Sigmoid colon (tissue), 4 donors: ENCODE data around the genes PPP1R9B and TMEM92.

DNA sequence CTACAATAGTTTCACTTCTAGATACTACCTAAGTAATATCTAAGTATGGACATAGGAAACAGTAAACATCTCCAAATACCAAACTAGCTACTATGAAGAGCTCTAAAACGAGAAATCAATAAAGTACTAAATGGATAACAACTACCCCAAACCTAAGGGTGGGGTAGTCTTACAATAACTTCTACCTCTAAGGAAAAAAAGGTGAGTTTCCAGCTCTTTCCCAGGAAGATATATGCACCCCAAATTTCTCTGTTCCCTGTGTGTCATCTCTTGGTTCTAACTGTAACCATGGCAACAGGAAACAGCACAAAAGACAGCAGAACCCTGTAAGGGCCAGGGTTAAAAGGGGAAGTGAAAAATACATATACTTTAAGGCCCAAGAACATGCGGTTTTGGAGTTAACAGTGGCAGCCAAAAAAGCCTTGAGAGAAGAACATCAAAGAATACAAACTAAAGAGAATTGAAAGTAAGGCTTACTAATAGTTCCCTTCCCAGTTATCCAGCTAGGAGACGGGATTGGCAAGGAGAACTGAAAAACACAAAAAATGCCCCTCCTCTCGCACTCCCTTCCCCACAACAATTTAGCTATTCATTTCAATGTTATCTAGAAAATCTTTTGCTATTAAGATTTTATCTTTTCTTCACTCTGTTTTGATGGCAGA lies 1.7 kb downstream of the SPOP start:
- PRO-cap: no peak
- RAMPAGE, long total RNA, 4 experiments: no peak in any of the 4 experiments

- PRO-cap: no peak
- RAMPAGE, long total RNA, 4 experiments: no peak in any of the 4 experiments
Observed at GRCh38 chr17:49730010-49730674, 22.4 kb upstream of the SLC35B1 start.

DNA sequence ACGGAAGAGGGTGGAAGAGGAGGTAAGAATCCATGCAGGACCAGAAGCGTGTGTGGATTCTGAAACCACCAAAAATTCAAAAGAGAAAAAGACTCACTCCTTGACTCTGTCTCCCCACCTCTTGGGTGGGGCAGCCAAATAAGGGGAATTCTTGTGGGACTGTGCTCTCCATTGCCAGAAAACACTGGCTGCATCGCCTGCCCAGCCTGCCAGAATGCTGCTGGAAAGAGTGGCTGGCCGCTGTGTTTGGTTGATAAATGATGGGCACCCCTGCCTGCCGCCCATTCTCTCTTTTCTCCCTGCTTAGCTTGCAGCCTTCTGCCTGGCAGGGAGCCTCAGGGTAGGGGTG lies 11.6 kb upstream of the KAT7 start:
- PRO-cap: no peak
- RAMPAGE, long total RNA, 4 experiments: no peak in any of the 4 experiments

DNA sequence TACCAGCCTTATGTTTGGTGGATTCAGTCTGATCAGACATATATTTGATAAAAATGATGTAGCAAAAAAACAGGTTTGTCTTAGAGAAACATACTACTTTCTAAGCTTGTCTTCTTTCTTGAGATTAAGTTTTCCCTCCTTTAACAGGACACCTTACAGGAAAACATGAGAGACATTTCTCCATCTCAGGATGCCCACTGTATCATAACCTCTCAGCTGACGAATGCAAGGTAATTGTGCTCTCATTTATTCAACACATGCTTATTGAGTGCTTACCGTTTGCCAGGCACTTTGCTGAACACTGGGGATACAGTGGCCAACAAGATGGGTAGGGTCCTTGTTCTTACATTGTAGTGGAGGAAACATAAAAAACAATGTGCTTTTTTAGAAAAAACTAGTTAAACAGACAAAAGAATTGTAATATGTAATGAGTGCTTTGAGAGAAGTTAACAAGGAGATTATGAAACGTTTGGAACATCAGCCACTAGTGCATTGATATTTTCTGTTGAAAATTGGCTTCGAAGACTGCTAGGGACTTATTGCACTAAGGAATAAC lies 16.8 kb downstream of the KAT7 start:
- PRO-cap: no peak
- RAMPAGE, long total RNA, 4 experiments: no peak in any of the 4 experiments

DNA sequence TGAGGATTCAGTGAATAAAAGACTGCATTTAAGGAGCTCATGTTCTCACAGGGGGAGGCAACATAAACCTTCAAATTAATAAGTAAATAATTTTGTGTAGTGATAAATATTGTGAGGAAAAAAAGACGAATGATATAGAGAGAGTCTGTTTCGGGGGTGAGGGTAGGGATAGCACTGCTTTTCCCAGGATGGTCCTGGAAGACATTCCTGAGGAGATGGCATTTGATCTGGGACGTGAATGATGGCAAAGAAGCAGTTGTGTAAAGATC lies 18.6 kb downstream of the KAT7 start:
- PRO-cap: no peak
- RAMPAGE, long total RNA, 4 experiments: no peak in any of the 4 experiments

GRCh38 chr17:49832364-49832692 lies 15.5 kb downstream of the TAC4 start:
- PRO-cap: no peak
- RAMPAGE, long total RNA, 4 experiments: no peak in any of the 4 experiments

GRCh38 chr17:49835687-49836891 lies 11.8 kb downstream of the TAC4 start:
- PRO-cap: no peak
- RAMPAGE, long total RNA, 4 experiments: no peak in any of the 4 experiments

DNA sequence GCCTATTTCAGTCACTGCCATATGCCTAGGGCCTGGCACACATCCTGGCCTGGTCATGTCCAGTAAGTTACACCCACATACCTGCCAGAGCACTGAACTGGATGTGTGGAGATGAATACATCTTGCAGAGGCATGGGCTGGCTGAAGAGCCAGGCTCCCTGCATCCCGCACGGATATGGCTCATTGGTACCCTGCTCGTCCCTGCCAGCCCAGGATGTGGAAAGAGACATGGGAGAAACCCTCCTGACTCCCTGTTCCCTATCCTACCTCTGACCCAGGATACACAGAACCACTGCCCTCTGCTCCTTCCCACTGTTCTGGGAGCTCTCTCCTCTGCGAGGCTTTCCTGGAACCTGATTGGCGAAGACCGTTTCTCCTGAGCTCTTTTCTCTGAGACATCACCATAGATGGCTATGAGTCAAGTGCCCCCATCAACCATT lies 40.0 kb upstream of the TAC4 start:
- PRO-cap: no peak
- RAMPAGE, long total RNA, 4 experiments: no peak in any of the 4 experiments

DNA sequence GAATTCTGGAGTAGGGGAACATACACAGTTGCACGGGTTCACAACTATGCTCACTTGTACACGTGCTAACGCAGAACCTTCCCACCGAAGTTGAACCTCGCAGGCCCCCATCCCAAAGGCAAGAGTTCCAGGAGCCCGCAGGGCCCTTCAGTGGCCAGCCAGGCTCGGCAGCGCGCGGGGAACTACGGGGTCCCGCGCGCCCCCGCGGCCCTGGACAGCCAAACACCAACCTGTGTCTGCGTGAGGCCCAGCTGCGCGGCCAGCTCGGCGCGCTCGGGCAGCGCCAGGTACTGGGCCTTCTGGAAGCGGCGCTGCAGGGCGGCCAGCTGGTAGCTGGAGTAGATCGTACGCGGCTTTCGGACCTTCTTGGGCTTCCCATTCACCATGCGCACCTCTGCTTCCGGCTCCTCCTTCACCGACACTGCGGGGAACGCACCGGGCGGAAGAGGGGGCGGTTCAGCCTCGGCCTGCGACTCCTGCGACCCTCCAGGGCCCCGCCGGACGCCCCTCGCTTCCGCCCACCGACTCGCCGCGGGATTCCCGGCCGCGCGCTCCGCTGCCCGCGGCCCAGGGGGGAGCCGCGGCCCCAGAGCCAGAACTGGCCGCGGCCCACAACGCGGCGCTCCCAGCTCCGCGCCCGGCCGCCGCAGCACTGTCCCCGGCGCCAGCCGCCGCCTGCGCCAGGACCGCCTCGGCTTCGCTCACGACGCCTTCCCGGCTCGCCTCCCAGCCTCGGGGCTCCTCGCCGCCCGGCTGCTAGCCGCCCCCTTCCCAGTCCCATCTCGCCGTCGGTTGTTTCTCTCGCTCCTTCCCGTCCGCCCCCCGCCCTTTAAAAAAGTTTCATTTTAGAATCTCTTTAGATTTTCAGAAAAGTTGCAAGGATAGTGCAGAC lies 1.6 kb downstream of the DLX3 start:
- PRO-cap: no peak
- RAMPAGE, long total RNA, 4 experiments: no peak in any of the 4 experiments

DNA sequence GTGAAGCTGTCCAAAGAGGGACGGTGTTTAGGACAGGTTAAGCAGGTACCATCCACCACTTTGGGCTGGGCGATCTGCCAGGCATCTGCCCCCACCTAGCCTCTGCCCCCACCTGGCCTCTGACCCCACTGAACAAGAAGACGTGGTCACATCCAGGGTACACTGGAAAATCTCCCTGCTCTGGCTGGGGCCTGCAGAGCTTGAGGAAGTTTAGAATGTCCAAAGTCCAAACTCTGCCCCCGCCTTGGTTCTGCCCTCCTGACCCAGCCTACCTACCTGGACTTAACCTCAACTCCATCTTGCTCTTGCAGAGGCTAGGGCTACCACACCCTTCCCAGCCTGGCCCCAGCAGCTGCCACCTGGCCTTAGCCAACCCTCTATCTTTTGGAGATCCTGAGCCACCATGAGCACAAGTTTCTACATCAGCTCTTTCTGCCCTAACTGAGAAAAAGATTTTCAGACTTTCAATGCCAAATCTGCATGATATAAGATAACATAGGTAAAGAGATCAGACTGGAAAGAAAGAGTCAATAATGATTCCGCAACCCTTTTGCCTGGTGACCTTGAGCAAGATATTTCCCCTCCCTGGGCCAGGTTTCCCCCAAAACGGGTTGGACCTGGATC lies 1.8 kb downstream of the ITGA3 start:
- PRO-cap: no peak
- RAMPAGE, long total RNA, 4 experiments: no peak in any of the 4 experiments

- PRO-cap: no peak
- RAMPAGE, long total RNA, 4 experiments: no peak in any of the 4 experiments
Observed at GRCh38 chr17:50112787-50113228, 17.2 kb downstream of the SAMD14 start.

DNA sequence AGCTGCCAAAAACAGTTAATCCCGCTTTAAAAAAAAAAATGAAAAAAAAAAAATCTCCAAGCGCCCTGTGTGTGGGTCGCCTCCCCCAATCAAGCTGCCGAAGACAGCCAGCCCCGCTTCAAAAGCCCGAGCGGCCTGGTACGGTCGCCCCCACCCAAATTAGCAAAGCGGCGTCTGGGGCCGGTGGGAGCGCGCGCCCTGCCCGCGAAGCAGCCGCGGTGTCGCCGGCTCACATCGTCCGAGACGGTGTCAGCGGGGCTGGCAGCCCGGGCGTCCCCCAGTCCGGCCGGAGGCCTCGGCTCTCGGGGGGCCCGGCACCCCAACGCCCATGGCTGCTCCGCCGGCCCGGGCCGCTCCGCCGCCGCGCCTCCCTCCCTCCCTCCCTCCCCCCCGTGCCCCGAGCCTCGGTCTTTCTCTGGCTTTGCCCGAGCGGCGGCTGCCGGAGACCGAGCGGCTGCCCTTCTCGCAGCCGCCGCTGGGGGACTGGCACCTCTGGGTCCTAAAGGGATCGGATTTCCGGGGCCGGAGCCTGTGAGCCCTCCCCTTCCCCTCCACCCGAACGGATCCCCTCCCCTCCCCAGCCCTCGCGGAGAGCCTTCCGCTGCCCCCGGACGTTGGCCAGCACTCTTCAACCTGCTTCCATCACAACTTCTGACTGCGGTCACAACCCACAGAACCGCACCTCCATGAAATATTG lies at the start of gene PPP1R9B:
PPP1R9B (minus strand) TSS at position 27 of the 697 bp plus-strand sequence.
- PRO-cap: bidirectional peak, plus-strand start at position 624 of the sequence, minus-strand start at position 477 of the sequence
- RAMPAGE, long total RNA, 4 experiments: no peak in any of the 4 experiments

- PRO-cap: no peak
- RAMPAGE, long total RNA, 4 experiments: no peak in any of the 4 experiments
Observed at GRCh38 chr17:50192514-50193260, 8.7 kb downstream of the COL1A1 start.

GRCh38 chr17:50214903-50215413 lies 13.5 kb upstream of the COL1A1 start:
- PRO-cap: no peak
- RAMPAGE, long total RNA, 4 experiments: no peak in any of the 4 experiments

DNA sequence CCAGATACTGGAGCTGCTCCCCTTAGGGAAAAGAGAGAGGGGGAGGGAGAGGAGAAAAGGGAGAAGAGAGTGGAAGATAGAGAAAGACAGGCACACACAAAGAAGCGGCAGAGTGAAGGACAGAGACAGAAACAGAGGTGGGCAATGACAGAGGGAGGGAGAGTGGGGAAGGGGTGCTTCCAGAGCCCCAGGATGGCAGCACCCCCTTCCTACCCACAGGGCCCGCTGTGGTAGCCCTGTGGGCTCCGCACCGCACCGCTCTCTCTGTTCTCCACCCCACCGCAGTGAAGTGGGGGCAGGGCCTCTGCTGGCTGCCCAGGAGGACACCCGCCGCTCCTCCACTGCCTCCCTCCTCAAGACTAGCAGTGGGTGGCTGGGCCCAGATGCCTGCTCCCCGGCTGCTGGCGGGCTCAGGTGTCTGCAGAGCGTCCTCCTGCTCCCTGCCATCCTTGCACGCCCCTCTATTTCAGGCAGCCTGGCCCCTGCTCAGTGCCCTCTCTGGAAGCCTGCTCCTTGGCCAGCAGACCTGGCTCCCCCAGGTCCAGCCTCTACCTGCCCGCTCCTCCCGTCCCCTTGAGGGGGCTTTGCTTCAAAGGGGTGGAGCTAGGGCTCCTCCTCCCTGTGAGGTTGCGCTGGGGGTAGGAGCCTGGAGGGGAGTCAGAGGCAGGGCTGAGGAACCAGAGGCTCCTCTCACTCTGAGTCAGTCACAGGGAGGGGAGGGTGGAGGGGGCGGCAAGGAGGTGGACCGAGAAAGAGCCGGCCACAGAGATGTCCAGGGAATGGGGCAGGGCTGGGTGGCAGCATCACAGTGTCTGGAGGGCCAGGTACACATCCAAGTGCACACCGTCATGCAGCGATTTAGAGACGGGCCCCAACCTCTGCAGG lies 10.0 kb upstream of the TMEM92 start:
- PRO-cap: no peak
- RAMPAGE, long total RNA, 4 experiments: no peak in any of the 4 experiments

DNA sequence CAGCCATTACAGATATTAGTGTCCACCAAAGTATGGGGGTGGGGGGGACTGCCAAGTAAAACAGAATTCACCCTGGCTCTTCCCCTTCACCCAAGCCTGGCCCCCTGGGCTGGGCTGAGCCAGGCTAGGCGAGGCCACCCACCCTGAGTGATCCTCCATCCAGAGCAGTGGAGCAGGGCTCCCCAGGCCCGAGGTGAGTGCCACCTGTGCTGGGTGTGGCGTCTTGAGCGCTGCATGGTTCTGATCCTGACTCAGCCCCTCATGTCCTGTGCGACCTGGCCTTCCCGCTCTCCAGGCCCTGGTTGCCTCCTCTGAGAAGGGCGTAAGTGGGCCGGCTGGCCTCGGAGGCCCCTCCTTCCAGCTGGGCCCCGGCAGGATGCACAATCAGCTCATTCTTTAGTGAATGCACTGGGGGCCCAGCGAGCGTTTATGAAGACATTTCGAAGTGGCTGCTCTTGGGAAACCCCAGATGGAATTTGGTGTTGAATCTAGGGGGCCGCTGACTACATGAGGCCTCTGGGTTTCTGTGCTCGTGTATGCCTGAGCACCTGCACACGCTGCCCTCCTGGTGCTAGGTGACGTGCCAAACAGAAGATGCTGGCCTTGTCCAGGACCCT lies 3.8 kb upstream of the TMEM92 start:
- PRO-cap: no peak
- RAMPAGE, long total RNA, 4 experiments: no peak in any of the 4 experiments

- PRO-cap: no peak
- RAMPAGE, long total RNA, 4 experiments: start-site peak on the plus strand in 1 of 4 experiments, at chr17:50274483-50274520 at its widest, 5 reads per replicate
Observed at GRCh38 chr17:50274227-50275010, at the start of gene TMEM92. TMEM92 (plus strand) TSS chr17:50274466.

- PRO-cap: no peak
- RAMPAGE, long total RNA, 4 experiments: no peak in any of the 4 experiments
Observed at GRCh38 chr17:50276655-50277238, 2.5 kb downstream of the TMEM92 start.

DNA sequence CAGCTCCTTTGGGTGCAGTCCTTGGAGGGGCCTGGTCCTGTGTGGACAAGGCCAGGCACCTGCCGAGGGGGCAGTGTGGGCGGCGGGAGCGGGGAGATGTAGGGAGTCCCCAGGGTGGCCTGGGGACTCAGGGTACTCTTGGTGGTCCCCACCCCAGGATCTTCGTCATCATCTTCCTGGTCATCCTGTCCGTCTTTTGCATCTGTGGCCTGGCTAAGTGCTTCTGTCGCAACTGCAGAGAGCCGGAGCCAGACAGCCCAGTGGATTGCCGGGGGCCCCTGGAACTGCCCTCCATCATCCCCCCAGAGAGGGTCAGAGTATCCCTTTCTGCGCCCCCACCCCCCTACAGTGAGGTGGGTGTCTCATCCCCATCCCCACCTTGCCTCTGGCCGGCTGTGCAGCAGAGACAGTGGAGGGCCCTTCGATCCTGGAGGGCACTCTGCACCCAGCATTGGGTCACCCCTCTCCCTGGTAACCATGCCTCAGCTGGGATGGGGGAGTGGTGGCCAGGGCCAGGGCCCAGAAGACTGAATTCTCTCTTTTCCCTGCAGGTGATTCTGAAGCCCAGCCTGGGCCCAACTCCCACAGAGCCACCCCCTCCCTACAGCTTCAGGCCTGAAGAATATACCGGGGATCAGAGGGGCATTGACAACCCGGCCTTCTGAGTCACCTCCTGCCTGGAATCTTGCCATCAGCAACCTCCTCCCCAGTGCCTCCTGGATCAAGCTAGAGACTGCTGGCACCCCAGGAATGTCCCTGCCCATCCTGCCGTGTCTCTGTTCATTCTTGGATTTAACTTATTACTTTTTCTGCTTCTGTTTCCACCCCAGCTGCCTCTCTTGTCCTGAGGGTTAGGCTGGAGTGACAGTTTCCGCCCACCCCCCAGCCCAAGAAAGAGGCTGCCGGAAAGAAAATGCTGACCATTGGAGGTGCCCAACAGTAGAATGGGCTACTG lies 4.7 kb downstream of the TMEM92 start:
- PRO-cap: no peak
- RAMPAGE, long total RNA, 4 experiments: no peak in any of the 4 experiments

DNA sequence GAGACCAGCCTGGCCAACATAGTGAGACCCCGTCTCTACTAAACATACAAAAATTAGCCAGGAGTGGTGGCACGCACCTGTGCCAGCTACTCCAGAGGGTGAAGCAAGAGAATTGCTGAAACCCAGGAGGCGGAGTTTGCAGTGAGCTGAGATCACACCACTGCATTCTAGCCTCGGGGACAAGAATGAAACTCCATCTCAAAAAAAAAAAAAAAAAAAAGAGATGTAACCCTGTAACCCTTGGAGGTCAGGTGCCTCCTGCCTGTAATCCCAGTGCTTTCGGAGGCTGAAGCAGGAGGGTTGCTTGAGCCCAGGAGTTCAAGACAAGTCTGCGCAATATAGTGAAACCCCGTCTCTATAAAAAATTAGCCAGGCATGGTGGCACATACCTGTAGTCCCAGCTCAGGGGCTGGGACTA lies 13.1 kb downstream of the TMEM92 start:
- PRO-cap: no peak
- RAMPAGE, long total RNA, 4 experiments: no peak in any of the 4 experiments